Peripheral blood mononuclear cell (primary cell): ENCODE measurements around the genes CASP2, OR2A5, ARHGEF35 and ZNF425.

- PRO-cap, 8 experiments, result peak in 8 of 8 experiments; most common plus-strand start chr7:143288445 (in 8); most common minus-strand start chr7:143288191 (in 1)
These were observed at the start of gene CASP2 for GRCh38 chr7:143288132-143288497. TSS of gene CASP2 (plus strand) at chr7:143288351.

DNA sequence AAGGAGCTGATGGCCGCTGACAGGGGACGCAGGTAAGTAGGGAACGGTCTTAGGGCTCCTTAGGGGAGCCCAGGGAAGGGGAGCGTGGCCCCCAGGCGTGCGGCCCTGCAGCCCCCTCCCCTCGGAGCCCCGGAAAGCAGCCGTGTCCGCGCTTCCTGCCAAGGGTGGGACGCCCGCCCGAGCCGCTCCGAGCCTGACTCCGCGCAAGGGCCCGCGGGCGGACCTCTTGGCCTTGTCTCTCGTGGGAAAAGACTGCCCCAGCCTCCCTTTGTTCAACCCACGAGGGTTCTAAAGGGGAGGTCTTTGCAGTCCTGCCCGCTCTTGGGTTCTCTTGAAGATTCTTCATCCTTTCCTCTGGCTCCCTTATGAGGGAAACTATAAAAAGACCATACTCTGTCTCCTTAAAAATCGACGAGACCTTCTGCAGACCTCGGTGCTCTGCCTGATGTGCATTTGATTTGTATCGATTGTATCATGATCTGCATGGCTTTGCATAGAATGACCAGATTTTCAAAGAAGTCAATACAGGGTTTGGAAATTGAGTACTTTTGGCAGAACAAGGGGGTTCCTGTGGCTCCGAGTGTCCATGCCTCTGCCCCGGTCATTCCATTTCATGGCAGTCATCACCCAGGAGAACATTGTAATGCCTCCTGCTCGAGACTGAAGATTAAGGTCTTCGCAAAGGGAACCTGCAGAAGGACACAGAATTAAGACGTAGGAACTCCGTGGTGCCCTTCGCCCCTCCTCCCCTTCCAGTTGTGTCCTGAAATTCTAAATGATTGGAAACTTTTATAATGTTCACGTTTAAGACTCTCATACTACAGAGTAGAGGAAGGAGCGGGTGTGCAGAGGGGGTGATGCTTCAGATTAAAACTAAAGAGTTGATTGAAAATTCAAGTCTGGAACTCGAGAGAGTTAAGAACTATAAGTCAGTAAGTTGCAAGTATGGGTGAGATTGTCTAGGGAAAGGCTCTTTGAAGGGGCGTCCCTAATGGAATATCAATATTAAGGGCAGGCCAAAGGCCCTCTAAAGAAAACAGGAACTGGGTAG lies 672 bp downstream of the CASP2 start:
- PRO-cap, 8 experiments, result no peak in any of the 8 experiments

- PRO-cap, 8 experiments, result no peak in any of the 8 experiments
These were observed 9.1 kb upstream of the ZYX start for GRCh38 chr7:143371905-143372642.

- PRO-cap, 8 experiments, result peak in 6 of 8 experiments; most common plus-strand start chr7:143375804 (in 3); most common minus-strand start chr7:143375353 (in 2)
These were observed 5.6 kb upstream of the ZYX start for GRCh38 chr7:143375242-143376203.

DNA sequence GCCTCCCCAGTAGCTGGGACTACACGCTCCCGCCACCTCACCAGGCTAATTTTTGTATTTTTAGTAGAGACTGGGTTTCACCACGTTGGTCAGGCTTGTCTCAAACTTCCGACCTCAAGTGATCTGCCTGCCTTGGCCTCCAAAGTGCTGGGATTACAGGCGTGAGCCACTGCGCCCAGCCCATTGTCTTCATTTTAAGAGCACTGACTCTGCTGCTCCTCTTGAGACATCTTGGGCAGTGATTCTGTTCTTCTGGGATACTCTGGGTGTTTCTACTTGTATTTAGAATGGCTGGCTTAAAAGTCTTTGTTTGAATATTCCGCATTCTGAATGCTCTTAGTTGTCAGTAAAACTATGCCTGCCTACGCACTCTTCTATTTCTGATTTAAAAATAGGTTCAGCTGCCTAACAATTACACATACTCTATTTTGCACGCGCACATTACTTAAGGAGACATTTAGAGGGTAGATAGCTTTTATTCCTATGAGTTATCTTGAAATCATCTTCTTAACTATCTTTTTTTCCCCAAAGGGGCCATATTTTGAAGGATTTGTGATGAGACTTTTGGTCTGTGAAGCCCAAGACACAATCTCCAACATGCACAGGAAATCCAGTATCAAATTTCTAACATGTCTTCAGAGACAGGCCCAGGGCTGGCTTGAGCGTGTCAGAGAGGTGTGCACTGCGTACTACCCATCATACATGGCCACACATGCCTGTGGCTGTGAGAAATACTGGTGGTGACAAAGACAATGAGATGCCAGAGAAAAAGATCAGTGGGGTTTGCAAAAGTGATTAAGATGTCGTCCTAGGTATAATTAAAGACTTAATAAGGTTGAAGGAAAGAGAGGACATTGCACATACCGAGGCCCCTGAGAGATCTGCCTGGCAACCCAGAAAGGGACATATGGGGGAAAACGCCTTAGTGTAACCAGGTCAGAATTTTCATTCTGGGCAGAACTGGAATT lies 2.2 kb upstream of the ZYX start:
- PRO-cap, 8 experiments, result peak in 2 of 8 experiments; most common minus-strand start position 878 of the sequence (in 1)

DNA sequence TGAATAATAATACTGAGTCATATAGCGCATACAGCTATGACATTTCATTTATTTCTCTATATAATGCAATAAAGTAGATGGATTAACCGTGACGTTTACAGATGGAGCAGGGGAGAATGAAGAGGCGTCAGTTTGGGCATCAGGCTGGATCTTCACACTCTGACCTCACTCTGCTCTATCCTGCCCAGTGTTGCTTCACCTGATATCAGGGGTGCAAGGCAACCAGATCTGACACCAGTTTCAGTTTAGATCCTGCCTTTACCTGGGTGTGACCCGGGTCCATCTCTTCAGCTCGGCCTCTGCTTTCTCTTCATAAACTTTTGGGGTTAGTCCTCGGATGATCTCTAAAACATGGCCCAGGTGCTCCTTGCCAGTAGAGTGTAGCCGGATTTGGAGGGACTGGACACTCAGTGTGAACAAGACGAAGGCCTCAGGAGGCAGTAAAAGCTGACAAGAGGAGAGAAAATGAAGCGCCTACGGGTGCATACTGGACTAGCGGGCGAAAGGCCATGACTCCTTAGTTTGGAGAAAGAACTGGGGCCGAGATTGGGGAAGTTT lies 1.4 kb upstream of the ZYX start:
- PRO-cap, 8 experiments, result peak in 6 of 8 experiments; most common plus-strand start position 248 of the sequence (in 2); most common minus-strand start position 508 of the sequence (in 6)

DNA sequence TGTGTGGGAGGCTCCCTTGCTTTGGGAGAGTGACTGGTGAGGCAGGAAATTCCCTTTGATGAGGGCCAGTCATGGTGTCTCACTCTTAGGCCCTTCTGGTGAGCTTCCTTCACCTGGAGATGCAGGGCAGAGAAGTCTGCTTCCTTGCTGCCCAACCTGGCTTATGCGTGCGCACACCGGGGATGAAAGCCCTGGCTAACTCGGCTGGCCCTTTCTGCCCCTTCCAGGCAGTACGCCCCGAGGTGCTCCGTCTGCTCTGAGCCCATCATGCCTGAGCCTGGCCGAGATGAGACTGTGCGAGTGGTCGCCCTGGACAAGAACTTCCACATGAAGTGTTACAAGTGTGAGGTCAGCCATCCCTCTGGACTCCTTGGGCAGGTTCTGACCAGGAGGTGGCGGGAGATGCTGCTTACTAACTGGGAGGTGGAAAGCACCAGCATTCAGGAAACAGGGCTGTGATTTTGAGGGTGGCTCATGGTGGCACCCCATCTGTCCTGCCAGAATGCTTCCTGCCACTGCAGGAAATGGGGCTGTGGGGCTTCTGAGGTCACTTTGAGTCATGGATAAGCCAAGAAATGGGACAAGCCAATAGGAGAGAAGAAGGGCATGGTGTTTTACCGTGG lies 8.6 kb downstream of the ZYX start:
- PRO-cap, 8 experiments, result peak in 4 of 8 experiments; most common plus-strand start position 333 of the sequence (in 2)

DNA sequence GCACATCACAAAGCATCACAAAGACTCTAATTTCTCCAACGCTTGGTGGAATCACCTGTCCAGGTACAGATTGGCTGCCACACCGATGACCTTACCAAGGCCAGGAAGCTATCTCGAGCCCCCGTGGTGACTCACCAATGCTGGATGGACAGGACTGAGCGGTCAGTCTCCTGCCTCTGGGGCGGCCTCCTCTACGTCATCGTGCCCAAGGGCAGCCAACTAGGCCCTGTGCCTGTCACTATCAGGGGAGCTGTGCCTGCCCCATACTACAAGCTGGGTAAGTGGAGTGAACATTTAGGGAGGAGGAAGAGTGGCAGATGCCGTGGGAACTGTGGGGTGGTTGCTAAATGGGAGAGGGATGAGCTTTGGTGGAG lies 55.4 kb upstream of the CTAGE6 start:
- PRO-cap, 8 experiments, result no peak in any of the 8 experiments

- PRO-cap, 8 experiments, result no peak in any of the 8 experiments
These were observed at the start of gene OR2A5 for GRCh38 chr7:144048770-144049053. TSS of gene OR2A5 (plus strand) at chr7:144048948.

- PRO-cap, 8 experiments, result peak in 3 of 8 experiments; most common plus-strand start chr7:144195789 (in 3)
These were observed at the start of gene ARHGEF35 for GRCh38 chr7:144195432-144196066. TSS of gene ARHGEF35 (minus strand) at chr7:144195833.

GRCh38 chr7:148447319-148447655 lies 143.3 kb upstream of the C7orf33 start:
- PRO-cap, 8 experiments, result no peak in any of the 8 experiments

GRCh38 chr7:148564638-148564994 lies 25.9 kb upstream of the C7orf33 start:
- PRO-cap, 8 experiments, result no peak in any of the 8 experiments

DNA sequence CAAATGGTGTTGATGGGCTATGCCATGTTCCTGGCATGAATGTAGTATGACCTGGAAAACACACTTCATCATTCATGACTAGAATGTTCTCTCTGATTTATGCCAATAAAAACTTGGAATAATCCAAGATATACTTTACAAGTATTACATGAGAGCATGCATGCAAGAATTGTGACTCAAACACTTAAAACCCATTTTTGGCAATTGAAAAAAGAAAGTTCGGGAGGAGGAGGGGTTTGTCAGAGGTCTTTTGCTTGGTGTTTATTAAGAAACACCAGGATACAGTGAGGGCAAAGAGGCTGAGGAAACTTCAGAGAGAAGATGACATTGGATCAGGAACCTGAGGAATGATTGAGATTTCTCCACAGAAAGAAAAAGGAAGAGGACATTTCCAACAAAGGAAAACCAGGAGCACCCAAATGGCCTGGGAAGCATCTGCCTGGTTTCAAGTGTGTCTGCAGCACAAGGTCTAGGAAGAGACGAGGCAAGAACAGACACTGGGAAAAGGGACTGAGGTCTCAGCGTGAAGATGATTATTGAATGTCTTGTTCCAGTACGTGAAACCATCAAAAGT lies 10.1 kb upstream of the CUL1 start:
- PRO-cap, 8 experiments, result no peak in any of the 8 experiments

DNA sequence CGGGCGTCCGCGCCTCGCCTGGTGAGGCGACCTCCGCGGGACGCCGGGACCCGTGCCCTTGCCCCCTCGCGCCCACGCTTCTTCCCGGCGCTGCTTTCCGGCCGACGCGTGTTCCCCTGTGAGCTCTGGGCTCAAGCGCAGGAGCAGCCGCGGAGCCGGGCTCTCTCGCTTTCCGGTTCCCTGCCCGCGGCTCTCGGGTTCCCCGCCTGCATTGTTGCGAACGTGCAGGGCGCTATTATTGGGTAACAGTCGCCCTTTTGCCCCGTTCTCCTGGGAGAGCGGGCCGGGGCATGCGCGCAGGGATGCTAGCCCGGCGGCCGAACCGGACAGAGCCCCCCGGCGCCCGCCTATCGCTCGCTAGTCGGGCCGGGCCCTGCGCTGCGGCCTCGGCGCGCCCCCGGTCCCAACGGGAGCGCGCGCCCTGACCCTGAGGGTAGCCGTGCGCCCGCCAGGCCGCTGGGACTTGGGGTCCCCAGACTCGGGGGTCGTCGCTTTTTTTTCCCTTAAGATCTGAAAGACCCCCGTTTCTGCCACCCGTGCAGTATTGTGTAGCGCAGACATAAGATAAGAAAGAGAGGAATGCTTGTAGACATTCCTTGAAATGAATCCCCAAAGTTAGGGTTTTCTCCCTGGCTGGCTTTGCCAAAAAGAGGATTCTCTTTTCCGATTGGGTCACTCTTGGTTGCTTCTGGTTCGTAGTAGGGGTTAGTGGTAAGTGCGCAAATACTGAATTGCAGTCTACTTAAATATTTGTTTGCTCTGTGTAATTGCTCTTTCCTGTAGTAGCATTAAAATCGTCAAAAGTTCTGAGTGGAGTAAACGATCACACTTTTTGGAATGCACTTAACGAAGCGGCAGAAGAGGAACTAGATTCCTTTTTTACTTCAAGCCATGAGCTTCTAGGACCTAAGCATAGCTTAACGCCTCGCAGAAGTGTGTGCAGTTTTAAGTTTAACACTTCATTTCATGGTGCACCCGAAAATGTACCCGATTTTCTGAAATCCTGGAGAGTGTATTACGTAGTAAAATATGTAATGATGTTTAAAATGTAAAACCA lies 1.0 kb downstream of the CUL1 start:
- PRO-cap, 8 experiments, result peak in 8 of 8 experiments; most common plus-strand start position 265 of the sequence (in 4); most common minus-strand start position 118 of the sequence (in 5)

- PRO-cap, 8 experiments, result peak in 1 of 8 experiments; most common plus-strand start chr7:148701119 (in 1)
These were observed 2.1 kb downstream of the CUL1 start for GRCh38 chr7:148700796-148701182.

GRCh38 chr7:148747041-148747923 lies 48.6 kb downstream of the CUL1 start:
- PRO-cap, 8 experiments, result no peak in any of the 8 experiments

- PRO-cap, 8 experiments, result peak in 6 of 8 experiments; most common minus-strand start chr7:148897148 (in 6)
These were observed 12.8 kb upstream of the EZH2 start for GRCh38 chr7:148896892-148897254.

DNA sequence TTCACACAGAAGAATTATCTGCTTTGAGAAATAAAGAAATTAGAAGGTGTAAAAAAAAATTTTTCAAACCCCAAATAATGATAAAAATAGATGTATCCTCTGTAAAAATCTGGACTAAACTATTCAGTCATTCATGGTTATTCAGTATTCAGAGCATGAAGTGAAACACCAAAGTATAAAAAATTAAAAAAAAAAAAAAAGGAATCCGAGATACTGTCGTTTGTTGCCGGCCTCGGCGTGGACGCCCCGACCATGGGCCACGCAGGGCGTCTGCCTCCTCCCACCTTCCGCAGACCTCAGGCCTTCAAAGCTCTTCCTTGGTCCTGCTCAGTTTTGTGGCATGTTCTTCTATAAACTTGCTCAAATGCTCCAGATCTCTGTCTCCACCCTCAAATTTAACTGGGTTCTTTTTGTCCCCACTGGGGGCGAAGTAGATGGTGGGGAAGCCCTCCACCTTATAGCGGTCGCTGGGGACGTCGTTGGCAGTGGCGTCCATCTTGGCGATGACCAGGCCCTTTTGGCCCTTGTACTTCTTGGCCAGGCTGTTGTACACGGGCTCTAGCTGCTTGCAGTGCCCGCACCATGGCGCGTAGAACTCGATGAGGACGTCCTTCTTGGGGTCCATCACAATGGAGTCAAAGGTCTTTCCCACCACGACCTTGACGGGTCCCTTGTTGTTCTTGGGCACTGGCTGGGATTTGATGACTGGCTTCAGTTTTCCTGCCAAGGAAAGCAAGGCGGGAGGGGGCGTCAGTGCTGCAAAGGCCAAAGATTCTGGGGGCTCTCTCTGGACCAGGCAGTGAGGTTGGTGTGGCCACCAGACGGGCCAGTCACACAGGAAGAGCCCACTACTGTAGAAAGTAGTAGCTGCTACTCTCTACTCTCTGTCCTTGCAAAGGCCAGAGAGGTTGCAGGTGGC lies 24.6 kb downstream of the PDIA4 start:
- PRO-cap, 8 experiments, result no peak in any of the 8 experiments

GRCh38 chr7:149126138-149126535 lies at the start of gene ZNF425:
TSS of gene ZNF425 (minus strand) at chr7:149126324.
- PRO-cap, 8 experiments, result peak in 8 of 8 experiments; most common plus-strand start chr7:149126408 (in 6); most common minus-strand start chr7:149126273 (in 8)

GRCh38 chr7:149145053-149146017 lies 1.9 kb upstream of the ZNF398 start:
- PRO-cap, 8 experiments, result no peak in any of the 8 experiments